ENCODE data around the genes SPATA31A7 and FOXD4L5.

- RRBS: 47% methylated on average over 2 of the region's 16 CpGs
Measured at GRCh38 chr9:38038399-38039260, 30.4 kb downstream of the SHB start.

- RRBS: no CpG with 5 or more reads among the region's 13 CpGs
Measured at GRCh38 chr9:38318880-38319547, 73.5 kb upstream of the ALDH1B1 start.

DNA sequence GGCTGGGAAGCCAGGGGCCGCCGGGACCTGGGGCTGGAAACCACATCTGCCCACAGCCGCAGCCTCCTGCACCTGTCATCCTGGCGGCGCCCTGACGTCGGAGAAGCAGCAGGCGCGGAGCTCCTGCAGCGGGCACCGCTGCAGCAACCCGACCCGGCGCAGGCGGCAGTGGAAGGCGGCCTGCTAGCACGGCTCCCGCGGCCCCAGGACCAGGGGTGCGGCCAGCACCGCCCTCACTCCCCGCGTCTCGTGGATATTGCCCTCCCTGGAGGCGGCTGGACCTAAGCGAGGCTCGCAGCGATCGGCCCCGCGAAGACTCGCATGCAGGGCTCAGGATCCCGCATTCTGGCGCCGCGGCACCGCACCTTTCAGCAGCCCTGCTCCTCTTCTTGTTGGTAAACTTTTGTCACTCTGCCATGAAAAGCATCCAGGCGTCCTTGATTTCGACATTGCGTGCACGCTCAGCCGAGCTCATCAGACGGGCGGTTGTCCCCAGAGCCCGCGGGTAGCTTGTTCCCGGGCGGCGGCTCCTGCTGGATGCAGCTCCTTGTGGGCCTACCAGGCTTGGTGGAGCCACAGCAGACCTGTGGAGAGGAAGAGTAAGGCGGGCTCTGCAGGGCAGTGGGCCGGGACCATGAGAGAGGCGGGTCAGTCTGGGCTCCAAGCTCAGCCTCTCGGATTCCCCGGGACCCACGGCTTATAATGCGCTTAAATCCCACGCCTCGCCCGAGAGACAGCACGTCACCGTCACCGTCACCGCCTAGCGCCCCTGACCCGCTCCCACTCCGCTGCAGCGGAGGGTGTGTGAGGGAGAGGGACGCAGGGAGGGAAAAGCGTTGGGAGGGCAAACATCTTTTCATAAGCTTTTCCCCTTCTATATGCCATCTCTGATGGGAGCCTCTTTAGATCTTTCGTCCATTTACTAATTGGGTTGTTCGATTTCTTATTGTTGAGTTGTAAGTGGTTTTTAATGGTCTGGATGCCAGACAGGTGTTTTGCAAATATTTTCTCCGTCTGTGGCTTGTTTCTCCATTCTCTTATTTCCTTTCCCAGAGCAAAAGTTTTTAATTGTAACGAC, 1.8 kb upstream of the ANKRD18A start:
- RRBS: 5% methylated on average over 4 of the region's 73 CpGs

- RRBS: no CpG with 5 or more reads among the region's 10 CpGs
Measured at GRCh38 chr9:38706398-38706867, 13.5 kb downstream of the FAM240B start.

- RRBS: no CpG with 5 or more reads among the region's 110 CpGs
Measured at GRCh38 chr9:40105602-40106957, 750.6 kb downstream of the SPATA31A1 start.

GRCh38 chr9:40497552-40497818, 631.0 kb downstream of the FOXD4L6 start:
- RRBS: no CpG with 5 or more reads among the region's 4 CpGs

DNA sequence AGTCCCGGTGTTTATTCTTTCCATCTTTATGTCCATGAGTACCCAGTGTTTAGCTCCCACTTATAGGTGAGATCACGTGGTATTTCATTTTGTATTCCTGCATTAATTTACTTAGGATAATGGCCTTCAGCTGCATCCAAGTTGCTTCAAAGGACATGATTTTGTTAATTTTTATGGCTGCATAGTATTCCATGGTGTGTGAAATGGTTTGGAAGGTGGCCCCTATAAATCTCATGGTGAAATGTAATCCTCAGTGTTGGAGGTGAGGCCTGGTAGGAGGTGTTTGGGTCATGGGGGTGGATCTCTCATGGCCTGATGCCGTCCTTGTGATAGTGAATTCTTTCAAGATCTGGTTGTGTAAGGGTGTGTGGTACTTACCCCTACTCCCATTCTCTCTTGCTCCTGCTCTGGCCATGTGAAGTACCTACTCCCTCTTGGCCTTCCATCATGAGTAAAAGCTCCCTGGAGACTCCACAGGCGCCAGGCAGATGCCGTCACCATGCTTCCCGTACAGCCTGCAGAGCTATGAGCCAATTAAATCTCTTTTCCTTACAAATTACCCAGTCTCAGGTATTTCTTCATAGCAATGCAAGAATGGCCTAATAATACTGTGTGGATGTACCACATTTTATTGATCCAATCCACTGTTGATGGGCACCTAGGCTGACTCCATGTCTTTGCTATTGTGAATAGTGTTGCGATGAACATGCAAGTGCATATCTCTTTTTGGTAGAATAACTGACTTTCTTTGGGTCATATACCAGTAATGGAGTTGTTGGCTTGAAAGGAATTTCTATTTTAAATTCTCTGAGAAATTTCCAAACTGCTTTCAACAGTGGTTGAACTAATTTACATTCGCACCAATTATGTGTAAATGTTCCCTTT, 139.9 kb downstream of the FOXD4L6 start:
- RRBS: no CpG with 5 or more reads among the region's 8 CpGs

GRCh38 chr9:41237348-41237856, 48.3 kb upstream of the ZNG1F start:
- RRBS: no CpG with 5 or more reads among the region's 33 CpGs

DNA sequence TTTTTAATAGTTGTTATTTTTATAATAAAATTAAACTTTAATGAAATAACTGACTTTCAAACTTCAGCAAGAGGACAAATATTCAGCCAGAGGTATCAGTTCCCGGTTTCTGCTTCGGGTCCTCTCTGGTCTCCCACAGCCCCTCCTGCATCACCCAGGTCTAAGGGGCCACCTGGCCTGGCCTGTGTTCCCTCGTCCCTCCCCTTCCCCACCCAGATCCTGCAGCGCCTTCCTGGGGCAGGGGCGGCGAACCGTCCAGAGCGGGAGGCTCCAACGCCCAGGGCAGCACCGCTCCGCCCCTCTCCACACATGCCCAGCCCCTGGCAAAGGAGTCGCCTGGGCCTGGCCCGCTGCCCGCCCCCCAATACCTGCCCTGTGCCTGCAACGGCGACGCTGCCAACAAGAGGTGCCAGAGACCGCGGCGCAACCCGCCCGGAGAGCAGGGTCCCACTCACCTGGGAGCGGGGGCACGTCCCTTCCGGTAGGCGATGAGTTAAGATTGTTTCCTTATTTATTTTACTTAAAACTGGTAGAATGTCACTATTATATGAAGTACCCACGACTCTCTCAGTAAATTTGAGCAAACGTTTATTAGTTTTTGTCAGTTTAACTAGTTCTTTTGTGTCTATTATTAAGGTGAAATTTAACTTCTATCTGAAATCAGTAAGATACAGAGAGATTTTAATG, 77.4 kb upstream of the ZNG1F start:
- RRBS: no CpG with 5 or more reads among the region's 28 CpGs

GRCh38 chr9:41272779-41273564, 83.9 kb upstream of the ZNG1F start:
- RRBS: no CpG with 5 or more reads among the region's 50 CpGs

GRCh38 chr9:41651007-41651244, 461.8 kb upstream of the ZNG1F start:
- RRBS: no CpG with 5 or more reads among the region's 3 CpGs

- RRBS: no CpG with 5 or more reads among the region's 31 CpGs
Measured at GRCh38 chr9:41653996-41654902, 465.1 kb upstream of the ZNG1F start.

DNA sequence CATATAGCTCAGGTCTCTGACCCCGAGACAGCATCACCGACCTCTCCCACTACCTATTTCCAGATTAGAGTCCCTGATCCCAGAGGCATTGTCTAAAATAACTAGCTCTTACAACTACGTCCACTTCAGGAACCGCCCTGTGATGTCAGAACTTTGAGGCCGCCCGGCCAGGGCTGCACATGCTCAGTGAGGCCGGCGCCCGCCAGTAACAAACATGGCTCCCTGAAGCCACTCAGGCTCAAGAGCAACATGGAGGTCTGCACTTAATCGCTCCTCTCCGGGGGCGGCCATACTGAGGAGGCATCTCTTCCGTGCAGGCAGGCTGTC, 385.0 kb downstream of the SPATA31A6 start:
- RRBS: no CpG with 5 or more reads among the region's 13 CpGs

DNA sequence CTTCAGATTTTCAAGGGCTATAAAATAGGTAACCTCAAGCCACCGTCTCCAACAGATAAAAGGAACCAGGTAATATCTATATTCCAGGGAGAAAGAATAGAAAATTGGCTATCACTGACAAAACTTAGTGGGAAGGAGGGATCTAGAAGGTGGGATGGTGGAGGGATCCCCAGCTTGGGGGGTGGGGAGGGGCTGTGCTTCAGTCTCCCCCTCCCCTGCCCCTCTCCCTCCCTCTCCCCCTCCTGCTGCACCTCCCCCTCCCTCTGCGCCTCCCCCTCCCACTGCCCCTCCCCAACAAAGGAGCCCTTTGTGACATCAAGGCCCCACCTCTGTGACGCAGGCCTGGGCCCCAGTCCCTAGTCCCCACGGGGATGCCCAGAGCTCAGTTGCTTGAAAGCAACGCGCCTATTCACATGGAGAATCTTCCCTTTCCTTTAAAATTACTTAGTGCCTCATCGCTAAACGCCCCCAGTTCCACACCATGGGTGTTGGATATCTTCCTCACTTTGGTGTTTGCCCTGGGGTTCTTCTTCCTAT, at the start of gene SPATA31A7:
TSS of gene SPATA31A7 (plus strand) at position 385 of the 537 bp plus-strand sequence.
- RRBS: no CpG with 5 or more reads among the region's 8 CpGs

- RRBS: no CpG with 5 or more reads among the region's 54 CpGs
Measured at GRCh38 chr9:61856273-61856925, 666.6 kb downstream of the SPATA31A7 start.

DNA sequence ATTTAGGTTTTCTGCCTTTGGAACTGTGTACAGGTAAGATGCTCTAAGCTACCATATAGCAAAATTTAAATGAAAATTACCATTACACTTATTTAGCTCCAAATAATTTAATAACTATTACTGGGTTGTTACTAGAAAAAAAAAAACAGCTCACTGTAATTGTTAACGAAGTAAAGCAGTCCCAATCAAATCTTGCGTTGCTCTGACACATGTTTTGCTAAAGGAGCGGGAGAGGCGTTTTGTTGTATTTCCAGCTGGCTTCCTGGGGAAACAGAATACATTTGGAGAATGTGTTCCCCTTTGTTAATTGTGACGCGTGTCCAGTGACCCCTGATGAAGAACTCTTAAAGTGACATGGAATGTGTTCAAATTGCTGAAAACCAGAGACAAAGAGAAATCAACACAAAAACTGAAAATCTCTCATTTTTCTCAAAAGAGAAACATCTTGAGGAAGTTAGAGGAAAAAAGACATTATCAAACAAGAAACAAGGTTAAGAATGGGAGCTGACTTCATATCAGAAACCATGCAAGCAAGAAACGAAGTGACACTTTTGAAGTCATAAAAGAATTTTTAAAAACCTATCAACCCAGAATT, 1690.6 kb downstream of the SPATA31A7 start:
- RRBS: no CpG with 5 or more reads among the region's 7 CpGs

- RRBS: no CpG with 5 or more reads among the region's 71 CpGs
Measured at GRCh38 chr9:65195710-65196195, 89.3 kb downstream of the FOXD4L5 start.

GRCh38 chr9:65285090-65285525, at the start of gene FOXD4L5:
FOXD4L5 (minus strand) TSS chr9:65285209.
- RRBS: no CpG with 5 or more reads among the region's 2 CpGs

GRCh38 chr9:66152887-66153424, 416.0 kb downstream of the FOXD4L4 start:
- RRBS: no CpG with 5 or more reads among the region's 52 CpGs

DNA sequence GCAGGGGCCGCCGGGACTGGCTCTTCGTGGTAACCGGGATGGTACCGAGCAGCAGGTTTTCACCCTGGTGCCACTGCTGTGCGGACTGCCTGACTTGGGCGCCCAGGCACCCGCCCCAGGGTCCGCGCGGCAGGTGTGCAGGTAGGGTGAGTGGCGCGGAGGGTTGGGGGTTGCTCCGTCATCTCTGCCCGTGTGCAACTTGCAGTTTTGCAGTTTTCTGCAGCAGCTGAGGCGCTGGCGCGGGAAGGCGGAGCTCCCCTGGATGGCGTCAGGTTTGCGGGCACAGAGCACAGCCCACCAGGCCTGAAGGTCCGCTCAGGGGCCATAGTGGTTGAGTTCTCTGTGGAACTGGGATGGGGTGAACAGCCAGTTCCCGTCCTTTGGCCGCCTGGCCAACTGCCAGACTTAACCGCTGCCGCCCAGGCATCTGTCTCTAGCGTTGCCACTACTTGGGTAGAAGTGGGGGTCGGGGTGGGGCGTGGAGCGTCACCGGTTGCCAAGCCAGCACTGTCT, 417.1 kb downstream of the FOXD4L4 start:
- RRBS: no CpG with 5 or more reads among the region's 31 CpGs